HT-29 (cell line): ENCODE measurements around the gene PKHD1.

GRCh38 chr6:51494847-51495675 is 592.4 kb downstream of the PKHD1 start:
- RAMPAGE, long total RNA = no peak

- RAMPAGE, long total RNA = no peak
These were observed at the start of gene PKHD1 for GRCh38 chr6:52087276-52087737. Gene PKHD1, minus strand, starts transcription at chr6:52087613.

- RAMPAGE, long total RNA = no peak
These were observed 41.9 kb upstream of the IL17A start for GRCh38 chr6:52144347-52144650.

- RAMPAGE, long total RNA = no peak
These were observed 21.4 kb upstream of the MCM3 start for GRCh38 chr6:52305729-52306468.

GRCh38 chr6:52363394-52364050 is 1.6 kb downstream of the PAQR8 start:
- RAMPAGE, long total RNA = no peak

DNA sequence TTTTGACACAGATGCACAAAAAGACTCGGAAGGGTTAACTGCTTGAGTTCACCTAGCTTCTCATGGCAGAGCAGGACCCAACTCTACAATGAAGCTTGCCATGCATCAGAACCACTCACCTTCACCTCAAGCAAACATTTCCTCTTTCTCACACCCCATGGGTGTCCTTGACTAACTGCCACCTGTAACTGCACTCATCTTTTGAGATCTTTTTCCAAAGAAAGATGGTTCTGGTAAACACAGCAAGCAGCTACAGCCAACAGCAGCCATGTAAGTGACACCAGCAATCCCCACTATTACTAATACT is 76.5 kb downstream of the EFHC1 start:
- RAMPAGE, long total RNA = no peak

DNA sequence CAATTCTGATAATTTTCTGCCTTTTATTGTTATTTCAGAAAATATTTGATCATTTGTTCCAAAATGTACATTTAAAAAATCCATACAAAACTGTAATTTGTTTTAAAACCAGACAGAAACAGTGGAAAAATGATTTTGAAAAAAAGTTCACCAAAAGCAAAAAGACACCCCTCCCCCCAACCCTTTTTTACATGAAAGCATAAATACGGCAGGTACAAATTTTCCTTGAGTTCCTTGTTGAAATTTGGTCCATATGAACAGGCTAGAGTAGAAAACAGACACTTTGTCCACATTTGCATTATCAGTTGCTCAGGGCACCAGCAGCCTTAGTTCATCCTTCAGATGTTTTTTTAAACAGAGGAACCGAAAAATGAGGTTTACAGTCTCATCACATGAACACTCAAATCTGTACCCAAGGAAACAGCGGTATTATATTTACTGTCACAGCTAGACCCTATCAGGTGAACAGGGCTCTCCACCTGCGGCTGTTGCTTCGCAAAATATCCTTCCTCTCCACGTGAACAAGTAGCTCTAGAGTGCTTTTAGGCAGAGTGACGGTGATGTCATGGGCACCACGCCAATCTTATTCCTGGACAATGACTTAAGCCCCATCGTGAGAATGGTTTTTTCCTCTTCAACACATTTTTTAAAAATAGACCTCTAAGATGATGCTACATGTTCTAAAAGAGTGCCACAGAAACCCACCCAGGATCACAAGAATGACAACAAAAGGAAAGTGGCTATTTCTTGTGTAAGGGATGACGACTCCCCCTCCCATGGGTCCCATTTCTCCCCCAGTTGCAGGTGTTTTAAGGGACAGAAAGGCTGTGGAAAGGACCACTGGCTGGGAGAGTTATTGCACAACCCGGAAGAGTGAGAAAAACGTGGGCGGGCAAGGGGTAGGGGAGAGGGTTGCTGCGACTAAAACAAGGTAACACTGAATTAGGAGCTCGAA is 77.5 kb downstream of the EFHC1 start:
- RAMPAGE, long total RNA = no peak

DNA sequence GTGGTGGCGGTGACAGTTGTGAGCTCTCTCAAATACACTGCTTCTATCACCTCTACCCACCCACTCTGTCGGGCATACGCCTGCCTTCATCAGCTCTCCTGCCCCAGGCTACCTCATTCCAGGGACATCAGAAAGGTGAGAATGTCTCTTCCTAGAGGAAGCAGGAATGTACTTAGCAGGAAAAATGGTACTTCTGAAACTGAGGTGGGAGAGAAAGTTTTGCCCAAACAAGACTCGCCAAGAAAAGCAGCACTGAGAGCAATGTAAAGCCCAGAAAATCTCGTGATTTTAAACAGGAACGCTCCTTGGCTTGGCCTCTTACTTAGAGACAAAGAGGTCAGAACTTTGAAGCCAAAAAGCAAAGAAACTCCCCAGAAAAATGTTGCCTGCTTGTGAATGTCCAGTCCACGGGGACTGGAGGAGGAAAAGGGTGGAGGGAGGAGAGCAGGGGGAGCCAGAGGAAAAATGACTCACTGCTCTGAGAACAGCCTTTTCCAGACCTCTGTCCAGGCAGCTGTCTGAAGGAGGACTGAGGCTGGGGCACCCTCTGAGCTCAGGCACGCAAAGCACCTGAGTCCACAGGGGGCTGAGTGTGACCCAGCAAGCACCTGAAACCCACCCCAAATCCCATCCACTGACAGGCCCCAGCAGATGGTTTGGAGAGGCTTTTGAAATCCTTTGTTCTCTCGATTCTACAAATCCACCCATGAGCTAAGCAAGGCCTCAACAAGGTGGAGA is 64.7 kb downstream of the TRAM2 start:
- RAMPAGE, long total RNA = no peak

DNA sequence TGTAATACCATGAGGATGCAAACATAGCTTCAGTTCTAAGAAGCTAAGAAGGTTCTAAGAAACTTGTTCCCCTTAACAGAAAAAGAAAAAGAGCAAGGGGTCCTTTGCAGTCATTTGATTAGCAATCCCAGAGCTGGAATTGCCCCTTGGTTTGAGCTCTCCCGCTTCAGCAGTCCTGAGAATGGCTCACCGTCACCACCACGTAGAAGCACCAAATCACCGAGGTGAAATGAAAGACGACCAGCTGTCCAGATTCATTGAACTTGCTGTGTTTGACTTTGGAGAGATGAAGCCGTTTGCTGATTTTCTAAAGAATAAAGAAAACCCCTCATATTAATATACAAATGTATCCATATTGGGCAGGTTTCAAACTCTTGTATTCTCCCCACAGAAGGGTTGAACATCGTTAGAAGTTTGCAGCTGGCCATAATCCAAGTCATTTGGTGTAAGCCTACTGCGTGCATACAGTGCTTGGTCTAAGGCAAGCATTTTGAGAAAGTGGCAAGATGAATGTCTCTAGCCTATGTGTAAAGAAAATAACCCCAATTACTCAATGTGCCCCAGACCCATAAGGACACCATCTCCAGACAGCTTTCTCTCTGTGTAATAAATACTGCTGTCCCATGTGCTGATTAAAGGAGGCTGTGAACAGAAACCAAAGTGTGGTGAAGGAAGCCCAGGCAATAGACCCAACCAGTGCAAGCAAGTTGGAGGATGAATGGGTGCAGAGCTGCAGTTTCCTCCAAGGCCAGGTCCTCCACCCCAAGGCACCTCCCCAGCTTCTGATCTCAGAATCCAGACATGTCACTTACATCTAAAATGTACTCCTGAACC is 60.8 kb downstream of the TRAM2 start:
- RAMPAGE, long total RNA = no peak

DNA sequence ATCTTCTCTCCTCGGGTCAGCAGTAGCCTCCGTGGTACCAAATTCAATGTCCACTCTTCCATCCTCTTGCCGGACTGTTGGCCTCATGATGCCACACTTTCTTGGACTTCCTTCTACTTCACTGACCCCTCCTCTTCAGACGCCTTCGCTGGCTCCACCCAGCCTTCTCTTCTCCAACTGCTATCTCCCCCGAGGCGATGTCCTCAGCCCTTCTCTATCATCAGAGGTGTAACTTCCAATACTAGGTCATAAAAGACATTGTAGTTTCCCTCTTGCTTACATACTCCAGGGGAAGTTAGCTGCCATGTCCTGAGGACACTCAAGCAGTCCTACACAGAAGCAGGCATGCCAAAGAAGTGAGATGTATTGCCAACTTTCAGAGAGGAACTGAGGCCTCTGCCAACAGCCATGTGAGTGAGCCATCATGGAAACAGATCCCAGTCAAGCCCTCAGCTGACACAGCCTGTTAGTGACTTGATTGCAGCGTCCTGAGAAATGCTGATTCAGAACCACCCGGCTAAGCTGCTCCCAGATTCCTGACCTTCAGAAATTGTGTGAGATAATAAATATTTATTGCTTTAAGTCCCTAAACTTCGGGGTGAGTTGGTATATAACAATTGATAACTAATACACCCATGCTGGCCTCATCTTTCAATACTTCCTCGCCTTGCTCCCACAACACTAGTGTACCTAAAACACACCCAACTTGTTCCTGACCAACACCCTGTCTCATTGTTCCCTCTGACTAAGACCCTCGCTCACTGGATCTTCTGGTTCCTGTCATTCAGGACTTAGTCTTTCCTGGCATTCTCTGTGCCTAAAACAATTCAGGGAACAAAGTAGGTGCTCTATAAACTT is 38.2 kb downstream of the GSTA2 start:
- RAMPAGE, long total RNA = no peak

DNA sequence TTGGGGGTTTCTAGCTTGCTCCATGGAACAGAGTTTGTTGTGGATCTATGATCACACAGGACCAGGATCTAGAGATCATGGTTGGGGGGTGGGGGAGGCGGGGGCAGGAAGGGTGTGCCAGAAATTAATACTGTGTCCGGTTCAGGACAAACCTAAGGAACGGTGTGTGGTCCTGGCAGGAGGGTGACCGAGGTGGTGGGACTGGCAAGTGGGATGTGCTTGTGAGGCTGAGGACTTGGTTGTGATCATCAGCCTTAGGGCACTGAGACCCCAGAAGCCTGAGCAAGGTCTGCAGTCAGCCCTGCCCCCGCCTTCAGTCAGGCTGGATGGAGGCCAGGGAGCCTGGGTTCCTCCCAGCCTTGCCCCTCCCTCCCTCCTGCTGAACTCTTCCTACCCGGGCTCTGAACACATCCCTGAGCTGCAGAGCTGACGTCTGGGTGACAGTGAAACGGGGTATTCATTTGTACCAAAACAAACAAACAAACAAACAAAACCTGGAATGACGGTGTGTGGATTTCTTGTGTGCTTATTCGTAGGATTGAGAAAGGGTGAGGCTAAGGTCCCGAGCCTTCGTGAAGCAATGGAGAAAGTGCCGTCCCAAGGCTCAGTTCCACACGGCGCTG is 27.7 kb downstream of the GSTA3 start:
- RAMPAGE, long total RNA = no peak

- RAMPAGE, long total RNA = no peak
These were observed 44.2 kb upstream of the GCM1 start for GRCh38 chr6:53192816-53193202.

GRCh38 chr6:53216219-53216586 is 67.6 kb upstream of the GCM1 start:
- RAMPAGE, long total RNA = no peak

DNA sequence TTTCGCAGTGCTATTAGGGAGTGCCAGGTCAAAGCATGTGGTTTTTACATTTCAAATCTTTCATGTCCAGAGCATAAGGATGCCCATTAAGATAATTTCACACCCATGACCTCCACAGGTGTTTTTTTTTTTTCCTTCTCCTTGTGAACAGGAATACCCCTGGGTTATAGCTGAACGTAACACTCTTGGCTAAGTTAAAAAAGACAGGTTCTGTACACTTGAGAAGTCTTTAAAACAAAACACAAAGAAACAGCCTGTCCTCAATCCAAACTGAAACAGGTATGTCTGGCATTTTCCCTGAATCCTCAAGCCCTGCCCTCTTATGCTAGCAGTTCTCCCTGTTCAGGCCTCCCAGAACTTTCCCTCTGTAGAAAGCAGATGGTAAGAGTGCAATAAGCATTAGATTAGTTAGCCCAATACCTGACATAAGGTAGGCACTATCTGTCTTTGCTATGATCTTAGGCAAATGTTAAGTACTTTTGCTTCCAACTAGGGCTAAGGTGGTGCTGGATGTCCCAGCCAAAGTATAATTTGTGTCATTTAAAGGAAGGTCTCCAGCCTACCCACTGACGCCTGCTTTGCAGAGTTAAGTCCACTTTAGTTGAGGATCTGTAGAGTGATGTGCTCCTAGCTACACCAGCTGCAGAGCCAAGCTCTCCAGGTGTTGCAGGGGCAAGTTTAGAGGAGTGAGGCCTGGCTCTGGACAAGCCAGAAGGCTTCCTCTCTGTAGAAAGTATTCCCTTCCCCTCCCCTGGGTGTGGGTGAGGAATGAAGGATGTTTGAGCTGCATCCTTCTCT is 66.8 kb downstream of the ELOVL5 start:
- RAMPAGE, long total RNA = no peak

DNA sequence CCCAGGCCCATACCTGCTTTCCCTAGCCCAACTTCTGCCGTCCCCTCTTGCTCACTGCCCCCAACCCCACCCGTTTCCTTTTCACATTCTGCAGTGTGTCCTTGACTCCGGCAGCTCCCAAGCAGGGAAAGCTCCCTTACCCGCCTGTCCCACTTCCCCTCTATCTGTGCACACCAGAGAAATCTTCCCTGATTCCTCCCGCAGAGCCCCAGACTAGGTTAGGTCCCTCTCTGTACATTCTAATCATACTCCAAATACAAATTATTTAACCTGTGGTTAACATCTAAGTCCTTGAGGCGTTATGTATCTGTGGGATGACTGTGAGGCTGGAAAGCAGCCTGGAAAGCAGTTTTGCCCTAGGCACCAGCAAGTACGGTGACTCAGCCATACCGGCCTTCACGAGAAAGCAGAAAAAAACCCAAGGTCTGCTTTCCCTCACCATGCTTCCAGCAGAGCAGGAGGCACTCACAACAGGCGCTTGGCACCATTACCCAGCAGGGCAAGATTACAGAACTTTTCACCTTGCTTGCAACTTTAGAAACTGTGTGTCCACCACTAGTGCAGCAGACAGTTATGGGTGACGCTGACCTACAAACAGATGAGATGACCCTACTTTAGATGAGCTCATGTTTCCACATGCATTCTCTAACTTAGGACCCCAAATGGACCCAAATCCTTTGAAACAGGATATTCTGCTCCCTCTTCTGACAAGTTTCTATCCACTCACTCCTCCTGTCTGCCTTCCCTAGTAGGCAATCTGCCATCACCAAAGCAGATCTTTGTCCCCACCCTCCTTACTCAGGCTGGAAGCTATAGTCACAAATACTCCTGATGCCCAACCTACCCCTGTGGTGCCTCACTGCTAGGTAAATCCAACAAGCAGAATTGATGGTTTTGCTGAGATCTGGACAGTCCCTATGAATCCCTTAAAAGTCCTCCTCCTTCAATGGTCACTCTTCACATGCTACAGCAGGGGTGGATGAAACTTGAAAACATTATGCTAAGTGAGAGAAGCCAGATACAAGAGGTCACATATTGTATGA is 22.0 kb downstream of the ELOVL5 start:
- RAMPAGE, long total RNA = no peak

GRCh38 chr6:53347130-53347736 is 1.5 kb downstream of the ELOVL5 start:
- RAMPAGE, long total RNA = no peak

- RAMPAGE, long total RNA = no peak
These were observed 39.6 kb downstream of the GCLC start for GRCh38 chr6:53504944-53505995.

DNA sequence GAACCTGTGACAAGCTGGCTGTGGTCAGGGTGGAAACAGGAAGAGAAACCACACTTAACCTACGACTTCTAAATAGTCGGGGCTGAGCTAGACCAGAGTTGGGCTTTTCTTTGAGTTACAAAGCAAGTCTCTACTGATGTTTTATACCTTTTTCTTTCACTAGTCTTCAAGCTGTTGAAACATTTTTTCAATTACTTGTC is 18.1 kb downstream of the KLHL31 start:
- RAMPAGE, long total RNA = no peak

DNA sequence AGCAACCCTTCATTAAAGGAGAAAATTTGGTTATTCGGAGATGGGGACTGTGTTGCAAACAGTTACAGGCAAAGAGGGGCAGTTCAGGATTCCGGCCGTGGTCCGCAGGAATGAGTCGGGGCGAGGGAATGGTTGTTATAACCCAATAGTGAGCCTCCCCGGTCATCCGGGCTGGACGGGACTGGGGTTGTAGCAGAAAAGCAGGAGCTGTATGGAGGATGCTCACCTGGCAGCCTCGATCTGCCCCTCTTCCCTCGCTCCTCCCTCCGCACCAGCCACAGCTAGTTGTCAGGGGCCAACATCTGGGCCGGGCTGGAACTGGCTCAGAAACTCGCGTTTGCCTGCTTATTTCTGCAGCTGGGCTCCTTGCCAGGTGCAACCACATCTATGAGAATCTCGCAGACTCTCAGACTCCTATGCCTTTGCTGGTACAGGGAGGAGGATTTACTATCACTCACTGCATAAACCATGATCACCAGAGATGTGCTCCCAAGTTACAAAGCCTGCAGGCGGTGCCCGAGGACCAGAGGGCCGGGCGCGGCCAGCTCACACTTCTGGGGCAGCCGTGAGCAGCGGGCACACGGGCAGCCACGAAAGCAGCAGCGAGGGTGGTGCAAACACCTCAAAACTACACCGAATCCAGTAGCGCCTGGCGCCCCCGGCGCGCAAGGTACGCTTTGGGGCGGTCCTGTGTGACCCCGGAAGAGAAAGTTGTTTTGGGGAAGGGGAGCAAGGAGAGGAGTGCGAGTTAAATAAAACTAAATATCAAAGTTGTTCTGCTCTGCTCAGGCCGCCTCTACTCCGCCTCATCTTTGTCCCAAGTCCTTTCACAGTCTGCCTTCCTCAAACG is 633 bp upstream of the LRRC1 start:
- RAMPAGE, long total RNA = no peak

DNA sequence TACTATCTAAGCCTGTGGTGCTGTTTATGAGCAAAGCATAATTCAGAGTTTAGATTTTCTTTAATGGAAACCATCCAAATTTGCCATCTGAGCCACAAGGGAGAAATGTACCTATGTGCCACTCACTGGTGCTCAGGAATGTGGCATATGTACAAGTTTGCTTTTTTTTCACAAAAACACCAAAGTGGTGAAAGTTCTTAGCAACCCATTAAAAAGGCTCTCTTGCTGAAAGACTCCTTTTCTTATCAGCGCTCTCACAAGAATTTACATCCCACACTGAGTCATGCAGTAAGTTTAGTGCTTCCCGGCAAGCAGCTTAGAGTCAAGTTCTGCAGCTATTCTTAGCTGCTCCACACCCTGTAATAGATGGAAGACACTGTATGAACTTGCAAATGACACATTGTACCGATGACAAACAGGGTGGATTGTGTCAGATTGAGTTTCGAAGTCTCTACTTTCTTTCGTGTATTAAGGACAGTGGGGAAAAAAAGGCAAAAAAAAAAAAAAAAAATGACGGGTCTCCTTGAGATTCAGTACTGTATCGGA is 57.2 kb upstream of the MLIP start:
- RAMPAGE, long total RNA = no peak